Rectum (tissue), 1 donor: Measurements from ENCODE around the genes OPA3, FOXA3, IRF2BP1 and NANOS2.

- PRO-cap, result no peak
Observed at GRCh38 chr19:45099496-45100751, 6.9 kb downstream of the PPP1R37 start.

- PRO-cap, result unidirectional peak, minus-strand start at chr19:45100873; bidirectional peak, plus-strand start at chr19:45101229, minus-strand start at chr19:45100928; unidirectional peak, plus-strand start at chr19:45101318
Observed at GRCh38 chr19:45100752-45101409, 7.9 kb downstream of the PPP1R37 start.

DNA sequence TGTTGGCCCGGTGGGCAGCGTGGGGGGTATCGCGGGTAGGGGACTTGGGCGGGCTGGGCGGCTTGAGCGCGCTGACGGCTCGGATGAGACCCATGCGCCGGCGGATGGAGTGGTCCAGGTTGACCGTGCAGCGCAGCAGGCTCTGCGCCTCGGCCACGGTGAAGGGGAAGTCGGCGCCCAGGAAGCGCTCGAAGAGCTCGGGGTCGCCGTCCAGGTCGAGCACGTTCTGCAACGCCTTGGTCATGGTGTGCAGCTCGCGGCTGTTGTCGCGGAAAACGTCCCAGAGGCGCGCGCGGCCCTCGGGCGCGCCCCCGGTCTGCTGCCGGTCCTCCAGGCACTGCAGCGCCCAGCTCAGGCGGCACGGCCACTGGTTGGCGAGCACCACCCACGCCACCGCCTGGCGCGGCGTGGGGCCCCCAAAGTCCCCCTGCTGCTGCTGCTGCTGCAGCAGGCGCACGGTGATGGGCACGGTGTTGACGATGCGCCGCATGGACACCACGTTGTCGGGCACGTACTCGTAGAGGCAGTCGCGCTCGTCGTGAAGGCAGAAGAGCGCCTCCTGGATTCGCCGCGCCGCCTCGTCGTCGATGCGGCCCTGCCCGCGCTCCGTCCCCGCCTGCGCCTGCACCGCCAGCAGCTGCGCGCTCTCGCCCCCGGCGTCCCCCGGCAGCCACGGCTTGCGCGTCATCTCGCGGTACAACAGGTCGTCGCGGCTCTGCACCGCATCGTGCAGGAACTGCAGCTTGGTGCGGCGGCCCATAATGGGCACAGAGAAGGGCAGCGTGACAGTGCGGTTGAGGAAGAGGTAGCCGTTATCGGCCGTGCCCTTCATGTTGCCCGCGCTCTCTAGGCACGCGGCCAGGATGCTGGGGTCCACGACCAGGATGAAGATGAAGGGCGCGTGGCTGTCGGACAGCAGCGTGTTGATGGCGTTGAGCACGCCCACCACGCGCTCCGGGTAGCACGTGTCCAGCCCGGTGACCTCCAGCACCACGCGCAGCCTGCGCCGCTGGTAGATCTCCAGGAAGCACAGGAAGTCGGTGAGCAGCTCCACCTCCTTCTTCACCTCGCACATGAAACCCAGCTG, 8.4 kb downstream of the NKPD1 start:
- PRO-cap, result no peak

GRCh38 chr19:45156779-45157195, 4.0 kb downstream of the NKPD1 start:
- PRO-cap, result no peak

- PRO-cap, result no peak
Observed at GRCh38 chr19:45166623-45167480, 6.1 kb upstream of the NKPD1 start.

- PRO-cap, result no peak
Observed at GRCh38 chr19:45180024-45180837, 1.6 kb downstream of the BLOC1S3 start.

- PRO-cap, result no peak
Observed at GRCh38 chr19:45251377-45252304, 570 bp downstream of the MARK4 start.

DNA sequence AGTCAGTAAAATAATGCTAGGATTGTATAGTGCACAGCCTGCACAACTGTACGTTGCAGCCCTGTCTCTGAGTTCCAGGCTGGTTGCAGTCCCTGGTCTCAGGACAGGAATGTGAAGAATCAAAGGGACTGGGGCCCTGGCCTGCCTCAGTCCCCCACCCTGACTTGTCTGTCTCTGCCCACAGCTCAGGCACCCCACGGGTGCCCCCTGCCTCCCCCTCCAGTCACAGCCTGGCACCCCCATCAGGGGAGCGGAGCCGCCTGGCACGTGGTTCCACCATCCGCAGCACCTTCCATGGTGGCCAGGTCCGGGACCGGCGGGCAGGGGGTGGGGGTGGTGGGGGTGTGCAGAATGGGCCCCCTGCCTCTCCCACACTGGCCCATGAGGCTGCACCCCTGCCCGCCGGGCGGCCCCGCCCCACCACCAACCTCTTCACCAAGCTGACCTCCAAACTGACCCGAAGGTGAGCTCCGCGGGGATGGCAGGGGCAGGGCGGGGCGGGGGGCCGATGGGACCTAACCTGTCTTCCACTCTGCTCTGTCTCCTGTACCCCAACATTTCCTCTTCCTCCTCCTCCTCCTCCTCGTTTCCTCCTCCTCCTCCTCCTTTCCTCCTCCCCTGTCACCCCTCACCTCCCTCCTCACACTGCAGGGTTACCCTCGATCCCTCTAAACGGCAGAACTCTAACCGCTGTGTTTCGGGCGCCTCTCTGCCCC, 25.0 kb downstream of the CKM start:
- PRO-cap, result no peak

DNA sequence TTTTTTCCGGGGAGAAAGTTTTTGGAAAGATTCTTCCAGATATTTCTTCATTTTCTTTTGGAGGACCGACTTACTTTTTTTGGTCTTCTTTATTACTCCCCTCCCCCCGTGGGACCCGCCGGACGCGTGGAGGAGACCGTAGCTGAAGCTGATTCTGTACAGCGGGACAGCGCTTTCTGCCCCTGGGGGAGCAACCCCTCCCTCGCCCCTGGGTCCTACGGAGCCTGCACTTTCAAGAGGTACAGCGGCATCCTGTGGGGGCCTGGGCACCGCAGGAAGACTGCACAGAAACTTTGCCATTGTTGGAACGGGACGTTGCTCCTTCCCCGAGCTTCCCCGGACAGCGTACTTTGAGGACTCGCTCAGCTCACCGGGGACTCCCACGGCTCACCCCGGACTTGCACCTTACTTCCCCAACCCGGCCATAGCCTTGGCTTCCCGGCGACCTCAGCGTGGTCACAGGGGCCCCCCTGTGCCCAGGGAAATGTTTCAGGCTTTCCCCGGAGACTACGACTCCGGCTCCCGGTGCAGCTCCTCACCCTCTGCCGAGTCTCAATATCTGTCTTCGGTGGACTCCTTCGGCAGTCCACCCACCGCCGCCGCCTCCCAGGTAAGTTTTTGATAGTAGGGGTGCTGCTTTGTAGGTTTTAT, 432 bp downstream of the FOSB start:
- PRO-cap, result unidirectional peak, plus-strand start at position 53 of the sequence; unidirectional peak, plus-strand start at position 299 of the sequence; bidirectional peak, plus-strand start outside the sequence, minus-strand start at position 557 of the sequence

DNA sequence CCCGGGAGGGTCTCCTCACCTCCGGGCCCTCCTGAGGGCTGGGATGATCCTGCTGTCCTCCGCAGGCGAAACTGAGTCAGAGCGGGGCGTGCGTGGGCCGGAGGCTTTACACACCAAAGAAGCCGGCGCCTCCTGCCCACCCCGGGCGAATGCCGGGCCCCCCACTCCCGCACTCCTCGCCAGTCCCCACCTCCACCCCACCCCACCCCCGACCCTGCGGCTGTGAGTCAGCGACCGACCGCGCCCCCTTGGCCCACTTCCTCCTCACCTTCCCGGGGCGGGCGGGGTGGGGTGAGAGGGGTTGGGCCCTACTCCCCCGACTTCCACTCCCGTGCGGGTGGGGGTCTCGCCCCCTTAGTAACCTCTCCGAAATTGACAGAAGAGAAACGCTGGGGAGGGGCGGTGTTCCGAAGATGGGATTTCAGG, 600 bp upstream of the VASP start:
- PRO-cap, result bidirectional peak, plus-strand start at position 287 of the sequence, minus-strand start at position 174 of the sequence

- PRO-cap, result bidirectional peak, plus-strand start at chr19:45553768, minus-strand start at chr19:45553617
Observed at GRCh38 chr19:45553345-45553818, 31.2 kb downstream of the OPA3 start.

- PRO-cap, result bidirectional peak, plus-strand start at chr19:45585000, minus-strand start at chr19:45584844
Observed at GRCh38 chr19:45584696-45585241, at the start of gene OPA3. TSS of gene OPA3 (minus strand) at chr19:45584802.

DNA sequence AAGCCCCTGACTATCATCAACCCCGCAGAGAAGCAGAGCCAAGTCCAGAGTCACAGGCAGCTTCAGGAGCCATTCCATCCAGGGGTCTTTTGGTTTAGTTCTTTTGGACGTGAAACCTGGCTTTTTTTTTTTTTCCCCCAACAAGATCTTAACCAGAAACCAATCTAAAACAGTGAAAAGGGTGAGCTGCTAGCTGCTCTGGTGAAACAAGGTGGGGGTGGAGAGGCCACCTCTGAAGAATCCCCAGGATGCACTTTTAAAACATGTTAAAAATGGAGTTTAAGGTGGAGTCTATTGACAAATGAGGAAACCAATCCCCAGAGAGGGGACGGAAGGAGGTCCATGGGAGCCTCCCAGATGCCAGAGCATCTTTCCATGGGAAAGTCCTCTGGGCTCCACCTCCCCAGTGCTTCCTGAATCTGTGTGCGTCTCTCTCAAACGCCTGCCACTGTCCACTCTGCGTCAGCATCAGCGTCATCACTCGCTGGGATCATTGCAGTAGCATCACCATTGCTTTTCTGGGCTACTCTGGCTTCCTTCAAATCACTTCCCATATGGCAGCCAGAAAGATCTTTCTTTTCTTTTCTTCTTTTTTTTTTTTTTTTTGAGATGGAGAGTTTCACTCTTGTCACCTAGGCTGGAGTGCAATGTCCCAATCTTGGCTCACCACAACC, 6.3 kb downstream of the GPR4 start:
- PRO-cap, result no peak

GRCh38 chr19:45764650-45765311, 4.3 kb downstream of the SIX5 start:
- PRO-cap, result no peak

DNA sequence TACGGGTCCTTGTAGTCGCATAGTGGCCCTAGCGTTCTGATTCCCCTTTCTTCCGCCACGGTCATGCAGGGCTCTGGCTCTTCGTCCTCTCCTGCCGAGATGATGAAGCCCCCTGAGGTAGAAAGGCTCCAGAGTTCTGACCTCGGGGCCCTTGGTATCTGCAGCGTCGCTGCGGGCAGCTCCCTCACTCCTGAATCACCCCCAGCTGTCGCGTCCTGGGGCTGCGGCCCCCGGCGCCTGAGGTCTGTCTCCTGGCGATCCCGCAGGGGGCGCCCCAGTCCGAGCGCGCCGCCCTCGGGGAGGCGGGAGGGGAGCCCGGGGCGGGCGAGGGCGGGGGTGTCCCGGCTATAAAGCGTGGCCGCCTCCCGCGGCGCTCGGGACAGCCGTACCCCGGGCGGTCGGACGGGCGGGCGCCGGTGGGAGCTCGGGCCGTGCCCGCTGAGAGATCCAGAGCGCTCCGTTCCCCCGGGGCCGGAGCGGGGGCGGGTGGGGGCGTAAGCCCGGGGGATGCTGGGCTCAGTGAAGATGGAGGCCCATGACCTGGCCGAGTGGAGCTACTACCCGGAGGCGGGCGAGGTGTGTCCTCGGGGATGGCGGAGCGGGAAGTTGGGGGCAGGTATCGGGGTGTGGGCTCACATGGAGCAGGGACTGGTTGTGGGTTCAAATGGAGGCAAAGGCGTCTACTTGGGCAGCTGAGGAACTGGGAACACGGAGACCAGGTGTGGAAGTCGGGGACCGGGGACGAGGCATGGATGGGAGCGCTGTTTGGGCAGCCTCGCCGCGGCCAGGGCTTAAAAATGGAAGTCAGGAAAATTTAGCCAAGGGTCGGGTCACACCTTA, at the start of gene FOXA3:
Gene FOXA3, plus strand, starts transcription at position 377 of the 840 bp plus-strand sequence.
- PRO-cap, result bidirectional peak, plus-strand start at position 377 of the sequence, minus-strand start at position 197 of the sequence; unidirectional peak, plus-strand start at position 581 of the sequence; unidirectional peak, plus-strand start at position 695 of the sequence

DNA sequence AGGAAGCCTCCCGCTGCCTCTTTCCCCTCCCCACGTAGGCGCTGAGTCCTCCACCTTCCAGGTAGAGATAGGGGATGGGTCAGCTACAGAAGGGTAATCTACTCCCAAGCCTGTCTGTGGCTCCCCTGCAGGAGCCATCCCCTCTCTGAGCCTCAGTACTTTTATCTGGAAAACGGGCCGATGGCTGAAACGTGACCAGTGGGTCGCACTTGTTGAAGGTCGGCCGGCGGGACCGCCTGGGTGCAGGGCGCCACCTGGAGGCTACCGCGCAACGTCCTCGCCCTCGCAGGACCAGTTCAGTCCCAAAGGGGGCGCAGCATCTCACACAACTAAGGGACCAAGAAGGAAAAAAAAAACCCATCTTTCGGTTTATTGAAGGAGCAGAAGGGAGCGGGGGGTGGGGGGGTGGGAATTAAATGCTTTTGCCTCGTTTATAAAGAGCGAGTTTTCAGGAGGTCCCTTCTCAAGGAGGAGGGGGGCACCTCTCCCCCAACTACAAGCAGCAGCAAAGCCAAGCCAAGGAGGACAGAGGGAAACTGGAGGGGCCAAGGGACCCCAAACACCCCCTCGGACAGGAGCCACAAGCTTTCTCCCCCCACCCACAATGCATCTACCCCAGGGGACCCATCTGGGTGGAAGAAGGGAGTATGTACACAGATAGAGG, 2.5 kb downstream of the IRF2BP1 start:
- PRO-cap, result bidirectional peak, plus-strand start at position 219 of the sequence, minus-strand start at position 224 of the sequence

DNA sequence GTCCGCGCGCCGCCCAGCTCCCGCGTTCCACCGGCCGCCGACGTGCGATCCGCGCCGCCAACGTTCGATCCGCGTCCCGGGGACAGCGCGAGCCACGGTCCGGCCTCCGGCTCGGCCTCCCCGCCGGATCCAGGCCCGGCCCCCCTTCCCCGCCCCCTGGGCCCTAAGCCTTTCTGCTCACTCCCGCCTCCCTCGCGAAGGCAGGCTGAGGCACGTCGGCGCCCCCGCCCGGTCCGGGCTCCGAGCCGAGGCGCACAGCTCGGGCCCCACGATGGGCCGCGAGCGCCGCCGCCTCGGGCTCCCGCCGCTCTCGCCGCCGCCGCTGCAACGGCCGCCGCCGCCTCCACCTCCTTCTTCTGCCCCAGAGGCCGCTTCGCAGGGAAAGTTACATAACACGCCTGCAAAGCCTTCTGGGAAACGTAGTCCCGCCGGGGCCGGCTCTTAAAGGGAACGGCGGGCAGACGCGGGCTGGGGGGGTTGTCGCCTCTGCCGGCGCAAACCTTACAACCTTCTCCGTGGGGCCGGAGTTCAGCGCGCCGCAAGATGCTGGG, at the start of gene IRF2BP1:
Gene IRF2BP1, minus strand, starts transcription at position 360 of the 551 bp plus-strand sequence.
- PRO-cap, result bidirectional peak, plus-strand start at position 444 of the sequence, minus-strand start at position 358 of the sequence

DNA sequence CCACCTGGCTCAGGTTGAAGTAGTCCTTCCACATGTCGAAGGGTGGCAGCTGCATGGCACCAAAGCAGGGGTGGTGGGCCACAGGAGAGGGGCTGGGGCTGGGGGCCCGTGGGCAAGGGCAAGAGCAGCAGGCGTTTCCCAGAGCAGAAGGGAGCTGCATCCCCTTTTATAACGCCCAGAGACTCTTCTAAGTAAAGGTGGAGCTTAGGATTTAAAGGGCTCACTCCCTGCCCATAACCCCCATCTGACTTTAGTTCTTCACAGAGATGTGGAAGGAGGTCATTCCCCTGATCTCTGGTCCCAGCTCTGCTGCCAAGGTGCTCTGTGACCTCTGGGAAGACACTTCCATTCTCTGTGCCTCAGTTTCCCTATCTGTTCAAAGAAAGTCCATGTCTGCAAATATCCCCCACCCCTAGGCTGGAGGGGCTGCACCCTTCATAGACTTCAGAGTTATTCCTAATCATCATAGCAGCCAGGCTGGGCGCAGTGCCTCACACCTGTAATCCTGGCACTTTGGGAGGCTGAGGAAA, at the start of gene NANOS2:
Gene NANOS2, minus strand, starts transcription at position 140 of the 530 bp plus-strand sequence.
- PRO-cap, result no peak

- PRO-cap, result no peak
Observed at GRCh38 chr19:46068316-46069174, 27.7 kb upstream of the IGFL4 start.

DNA sequence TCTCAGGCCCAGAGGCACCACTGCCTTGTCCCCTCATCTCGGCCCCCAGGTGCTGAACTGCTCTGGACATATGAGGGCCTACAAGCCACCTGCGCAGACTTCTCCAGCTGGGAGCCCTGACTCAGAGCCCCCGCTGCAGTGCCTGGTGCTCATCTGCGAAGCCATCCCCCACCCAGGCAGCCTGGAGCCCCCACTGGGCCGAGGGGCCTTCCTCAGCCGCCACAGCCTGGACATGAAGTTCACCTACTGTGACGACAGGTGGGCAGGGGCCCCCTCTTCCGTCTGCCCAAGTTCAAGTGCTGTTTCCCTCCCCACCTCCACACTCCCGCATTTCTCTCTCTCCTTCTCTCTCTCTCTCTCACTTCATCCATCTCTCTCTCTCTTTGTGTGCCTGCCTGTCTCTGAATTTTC, 12.3 kb downstream of the HIF3A start:
- PRO-cap, result unidirectional peak, minus-strand start at position 339 of the sequence